Mesenchymal stem cell of Wharton's jelly (primary cell): ENCODE data around the genes ATP12A, PABPC3, NUP58 and ATP8A2.

GRCh38 chr13:24469456-24469870 is 43.1 kb downstream of the PARP4 start:
- CAGE, long polyA plus RNA = no peak

GRCh38 chr13:24498006-24498469 is 14.5 kb downstream of the PARP4 start:
- CAGE, long polyA plus RNA = no peak

GRCh38 chr13:24503159-24503656 is 9.4 kb downstream of the PARP4 start:
- CAGE, long polyA plus RNA = no peak

DNA sequence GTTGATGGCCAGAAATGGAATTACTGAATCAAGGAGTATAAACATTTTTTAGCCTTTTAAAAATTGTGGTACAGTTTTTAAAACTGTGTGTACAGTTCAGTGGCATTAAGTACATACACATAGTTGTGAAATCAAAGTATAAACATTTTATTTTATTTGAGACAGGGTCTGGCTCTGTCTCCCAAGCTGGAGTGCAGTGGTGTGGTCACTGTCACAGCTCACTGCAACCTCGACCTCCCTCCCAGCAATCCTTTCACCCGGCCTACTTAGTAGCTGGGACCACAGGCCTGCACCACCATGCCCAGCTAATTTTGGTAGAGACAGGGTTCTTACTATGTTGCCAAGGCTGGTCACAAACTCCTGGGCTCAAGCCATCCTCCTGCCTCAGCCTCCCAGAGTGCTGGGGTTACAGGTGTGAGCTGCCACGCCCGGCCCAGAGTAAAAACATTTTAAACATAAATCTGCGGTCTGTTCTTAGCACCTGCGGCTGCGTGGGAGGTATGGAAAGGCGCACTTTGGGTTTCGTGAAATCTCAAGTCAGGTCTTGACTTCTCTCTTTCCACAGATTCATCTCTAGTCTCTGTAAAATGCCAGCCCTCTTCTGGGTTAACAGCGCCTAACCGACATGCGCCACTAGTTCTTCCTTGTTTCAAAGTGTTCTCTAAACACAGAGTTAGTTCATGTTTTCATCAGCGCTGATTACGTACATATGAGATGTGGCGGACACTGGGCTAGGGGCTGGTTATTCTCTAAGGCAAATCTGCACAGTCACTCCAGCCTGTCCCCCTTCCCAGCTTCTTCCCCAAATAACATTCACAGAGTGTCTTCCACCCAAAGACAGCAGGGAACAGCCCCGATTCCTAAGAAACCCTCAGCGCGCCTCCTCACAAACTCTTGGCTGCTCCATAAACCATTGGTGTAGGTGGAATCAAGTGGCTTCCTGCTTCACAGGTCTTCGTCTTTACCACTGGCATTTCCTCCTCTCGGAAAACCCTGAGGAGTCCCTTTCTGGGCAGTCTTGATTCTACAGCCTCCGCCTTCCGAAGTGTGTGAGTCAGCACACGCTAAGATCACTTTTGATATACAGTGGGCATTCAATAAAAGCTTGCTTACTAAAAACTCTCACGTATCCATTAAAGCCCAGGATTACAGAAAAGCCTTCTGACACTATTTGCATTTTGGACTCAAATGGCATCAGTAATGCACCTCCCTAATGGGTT is 1.5 kb downstream of the PARP4 start:
- CAGE, long polyA plus RNA = no peak

- CAGE, long polyA plus RNA = no peak
These were observed at the start of gene ATP12A for GRCh38 chr13:24680203-24680901. ATP12A (plus strand) TSS chr13:24680408.

- CAGE, long polyA plus RNA = no peak
These were observed 3.0 kb upstream of the CENPJ start for GRCh38 chr13:24925564-24926212.

DNA sequence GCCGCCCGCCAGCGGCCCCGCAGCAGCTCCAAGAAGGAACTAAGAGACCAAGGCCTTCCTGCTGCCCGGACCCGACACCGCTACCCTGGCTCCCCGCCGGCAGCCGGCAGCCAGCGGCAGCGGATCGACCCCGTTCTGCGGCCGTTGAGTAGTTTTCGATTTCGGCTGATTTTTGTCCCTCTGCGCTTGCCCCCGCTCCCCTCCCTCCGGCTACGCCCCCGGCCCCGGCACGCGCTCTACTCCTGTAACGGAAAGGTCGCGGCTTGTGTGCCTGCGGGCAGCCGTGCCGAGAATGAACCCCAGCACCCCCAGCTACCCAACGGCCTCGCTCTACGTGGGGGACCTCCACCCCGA is at the start of gene PABPC3:
PABPC3 (plus strand) TSS at position 230 of the 354 bp plus-strand sequence.
- CAGE, long polyA plus RNA = no peak

DNA sequence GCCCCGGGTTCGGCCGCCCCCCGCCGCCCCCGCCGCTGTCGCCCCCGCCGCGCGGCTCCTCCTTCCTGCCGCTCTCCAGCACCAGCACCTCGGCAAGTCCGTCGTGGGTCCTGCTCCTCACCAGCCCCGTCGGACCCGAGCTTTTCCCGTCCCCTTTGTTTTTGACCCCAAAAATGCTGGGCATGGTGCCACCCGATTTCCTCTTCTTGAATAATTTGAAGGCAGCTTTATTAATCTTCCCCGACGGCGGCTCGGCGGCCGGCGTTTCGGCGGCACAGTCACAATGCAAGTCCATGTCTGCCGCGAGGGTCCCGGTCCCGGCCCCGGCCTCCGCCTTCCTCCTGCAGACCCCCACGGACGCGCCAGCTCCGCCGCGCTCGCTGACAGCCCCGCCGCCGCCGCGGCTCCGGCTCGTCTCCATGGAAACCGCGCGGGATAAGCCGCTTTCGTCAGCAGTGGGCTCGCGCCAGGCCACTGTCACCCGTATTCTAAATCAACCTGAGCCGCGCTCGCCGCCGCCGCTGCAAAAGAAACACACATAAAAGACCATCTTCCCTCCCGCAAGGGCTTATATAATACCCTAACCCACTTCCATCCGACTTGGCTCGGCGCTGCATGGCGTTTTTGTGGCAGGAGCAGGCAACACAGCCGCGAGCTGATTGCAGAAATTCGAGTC is 751 bp downstream of the AMER2 start:
- CAGE, long polyA plus RNA = no peak

GRCh38 chr13:25288846-25289485 is 1.7 kb upstream of the MTMR6 start:
- CAGE, long polyA plus RNA = no peak

DNA sequence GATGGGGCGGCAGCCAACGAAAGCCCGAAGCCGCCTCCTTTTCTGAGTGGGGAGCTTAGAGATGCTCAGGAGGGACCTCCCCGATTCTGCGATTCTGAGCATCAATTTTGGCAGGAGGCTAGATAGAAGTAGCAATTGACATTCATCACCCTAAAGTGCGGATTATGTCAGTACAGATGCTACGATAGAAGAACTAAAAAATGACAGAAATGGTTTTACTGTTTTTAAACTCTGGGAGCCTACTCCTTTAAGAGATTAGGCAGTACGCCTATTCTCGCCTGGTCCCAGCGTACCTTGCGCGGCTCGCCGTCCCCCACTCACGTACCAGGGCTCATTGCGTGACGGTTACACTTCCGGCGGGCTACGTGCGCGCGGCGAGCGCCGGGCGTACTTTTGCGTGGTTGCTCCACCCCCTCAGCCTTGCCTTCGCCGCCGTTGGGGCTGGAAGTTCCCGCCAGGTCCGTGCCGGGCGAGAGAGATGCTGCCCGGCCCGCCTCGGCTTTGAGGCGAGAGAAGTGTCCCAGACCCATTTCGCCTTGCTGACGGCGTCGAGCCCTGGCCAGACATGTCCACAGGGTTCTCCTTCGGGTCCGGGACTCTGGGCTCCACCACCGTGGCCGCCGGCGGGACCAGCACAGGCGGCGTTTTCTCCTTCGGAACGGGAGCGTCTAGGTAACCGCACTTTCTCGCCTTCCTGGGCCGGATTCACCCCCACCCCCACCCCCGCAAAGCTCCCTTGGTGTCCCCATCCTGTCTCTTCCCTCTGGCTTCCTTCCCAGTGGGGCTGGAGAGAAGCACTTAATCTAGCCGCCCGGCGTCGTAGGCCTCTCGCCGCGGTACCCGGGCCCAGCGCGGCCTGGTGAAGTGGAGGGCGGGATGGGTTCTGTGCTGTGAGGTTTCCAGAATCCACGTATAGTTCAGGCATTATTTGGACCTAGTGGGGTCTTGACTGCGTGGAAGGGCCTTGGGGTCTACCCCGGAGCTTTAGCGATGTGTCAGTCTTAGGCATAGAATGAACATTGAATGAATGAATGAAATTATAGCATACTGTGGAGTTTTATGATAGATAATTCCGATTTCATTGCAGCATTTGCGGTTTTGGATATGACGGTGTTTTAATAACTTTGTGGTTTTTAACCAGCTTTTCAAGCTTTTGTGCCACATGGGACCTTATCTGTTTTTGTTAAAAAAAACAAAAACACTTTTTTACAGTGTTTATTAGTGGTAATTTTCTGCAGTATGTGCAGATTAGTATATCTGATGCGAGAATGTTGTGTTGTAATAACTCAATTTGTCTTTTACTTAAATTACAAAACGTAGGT is at the start of gene NUP58:
NUP58 (plus strand) TSS at position 417 of the 1,322 bp plus-strand sequence.
- CAGE, long polyA plus RNA = no peak

DNA sequence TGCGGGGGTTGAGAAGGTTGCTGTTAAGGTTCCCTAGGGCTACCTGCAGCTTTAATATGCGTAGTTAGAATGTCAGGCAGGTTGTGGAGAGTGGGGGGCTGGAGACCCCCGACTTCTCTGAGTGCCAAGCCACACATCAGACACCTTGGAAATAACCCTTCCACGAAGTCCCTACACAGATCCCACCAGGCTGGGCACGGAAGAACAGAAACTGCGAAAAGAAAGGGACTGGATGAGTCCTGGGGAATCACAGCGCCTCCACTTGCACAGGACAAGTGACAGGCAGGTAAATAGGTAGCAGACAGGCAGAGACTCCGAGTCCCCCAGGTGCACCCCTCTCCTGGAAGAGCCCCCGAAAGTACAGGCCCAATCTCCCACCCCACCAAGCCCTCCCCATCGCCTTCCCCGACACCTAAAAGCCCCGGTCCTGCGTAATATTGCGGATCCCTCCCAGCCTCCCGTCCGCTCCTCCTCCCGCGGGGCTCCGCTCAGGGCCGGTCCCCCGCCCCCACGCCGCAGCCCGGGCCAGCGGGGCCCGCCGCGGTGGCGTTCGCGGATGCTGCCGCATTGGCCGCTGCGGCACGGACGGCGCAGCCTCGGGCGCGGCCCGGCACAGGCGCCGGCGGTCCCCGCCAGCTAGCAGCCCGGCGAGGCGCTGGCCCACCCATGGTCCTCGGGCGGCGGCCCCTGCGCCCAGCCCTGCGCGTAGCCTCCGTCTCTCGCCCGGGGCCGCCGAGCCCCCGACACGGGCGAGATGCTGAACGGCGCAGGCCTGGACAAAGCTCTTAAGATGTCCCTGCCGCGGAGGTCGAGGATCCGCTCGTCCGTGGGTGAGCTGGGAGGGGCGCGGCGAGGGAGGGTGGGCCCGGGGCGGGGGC is at the start of gene ATP8A2:
ATP8A2 (plus strand) TSS at position 516 of the 878 bp plus-strand sequence.
- CAGE, long polyA plus RNA = no peak

DNA sequence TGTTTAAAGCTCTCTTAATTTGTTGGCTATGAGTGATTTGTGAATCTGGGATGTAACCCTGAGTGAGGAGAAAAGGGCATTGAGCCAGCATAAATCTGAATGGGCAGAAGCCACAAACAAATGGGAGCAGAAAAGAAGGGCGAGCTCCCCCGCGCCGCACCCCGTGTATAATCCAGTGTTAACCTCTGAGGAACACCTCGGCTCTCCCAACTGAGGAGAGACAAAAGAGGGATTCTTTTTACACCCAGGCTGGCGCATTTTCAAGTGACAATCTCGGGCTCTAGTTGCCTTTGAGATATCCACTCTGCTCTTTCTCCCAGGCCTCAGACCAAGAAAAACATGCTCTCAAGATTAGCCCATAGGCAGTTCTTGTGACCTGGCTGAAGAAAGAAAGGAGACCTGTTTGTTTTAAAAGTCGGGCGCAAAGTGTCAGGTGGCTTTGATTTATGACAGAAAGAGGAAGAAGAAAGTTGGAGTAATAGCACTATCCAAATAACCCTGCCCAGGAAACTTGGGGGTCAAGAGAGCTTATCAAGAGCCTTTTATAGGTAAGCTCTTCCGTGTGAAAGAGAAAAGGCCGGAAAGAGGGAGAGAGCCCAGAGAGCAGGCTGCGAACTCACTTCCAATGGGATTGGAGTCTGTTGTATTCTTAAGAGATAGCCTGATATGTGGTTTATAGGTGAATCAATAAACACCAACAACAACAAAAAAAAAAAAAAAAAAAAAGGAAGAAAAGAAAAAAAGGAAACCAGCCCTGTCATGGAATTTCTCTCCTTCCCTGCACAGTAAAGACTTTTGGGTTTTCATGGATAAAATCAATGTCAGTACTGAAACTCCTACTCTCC is 27.2 kb downstream of the SHISA2 start:
- CAGE, long polyA plus RNA = no peak

DNA sequence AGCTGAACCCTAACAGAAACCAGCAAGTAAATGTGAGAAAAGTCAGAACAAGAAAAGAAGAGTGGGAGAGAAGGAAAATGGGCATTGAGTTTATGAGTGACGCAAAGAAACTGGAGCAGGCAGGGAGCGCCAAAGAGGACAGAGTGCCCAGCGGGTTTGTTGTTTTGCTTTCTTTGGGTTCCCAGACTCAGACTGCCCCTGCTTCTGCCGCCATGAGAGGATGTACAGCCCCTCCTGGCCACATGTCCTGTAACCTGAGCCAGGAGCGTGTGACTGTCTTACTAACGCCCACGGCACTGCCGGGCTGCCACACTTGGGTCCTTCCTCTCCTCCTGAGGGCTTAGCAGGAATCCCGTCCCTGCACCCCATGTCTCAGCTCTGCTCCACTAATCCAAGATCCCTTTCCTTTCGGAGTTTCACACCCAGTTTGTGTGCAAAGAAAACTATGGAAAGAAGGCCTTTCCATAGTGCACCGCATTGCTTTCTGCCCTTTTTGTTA is 80.5 kb downstream of the GPR12 start:
- CAGE, long polyA plus RNA = no peak

GRCh38 chr13:26964569-26965408 is 204.2 kb upstream of the GPR12 start:
- CAGE, long polyA plus RNA = no peak

DNA sequence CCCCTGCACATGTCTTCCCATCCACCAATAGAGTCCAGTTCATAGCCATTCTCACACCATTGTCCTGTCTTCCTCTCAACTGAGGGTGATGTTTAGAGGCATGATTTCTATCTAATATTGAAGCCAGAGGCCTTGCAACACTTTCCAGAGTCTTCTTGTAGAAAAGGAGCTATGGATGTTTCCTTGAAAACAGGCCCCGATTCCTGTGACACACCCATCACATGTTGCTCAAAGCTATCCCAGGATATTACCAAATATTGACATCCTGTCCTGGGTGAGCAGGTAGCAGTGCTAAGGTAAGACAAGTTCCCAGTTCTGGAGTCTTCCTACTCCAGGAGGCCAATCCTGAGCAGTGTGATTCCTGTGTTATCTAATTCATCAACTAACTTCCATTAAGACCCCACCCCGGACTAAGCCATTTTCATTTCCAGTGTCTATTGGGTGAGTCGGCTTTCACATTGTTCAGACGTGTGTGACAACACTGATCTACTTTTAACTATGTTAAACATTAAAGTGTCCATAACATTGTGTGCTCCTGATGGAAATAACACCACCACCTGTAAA is 201.1 kb downstream of the USP12 start:
- CAGE, long polyA plus RNA = no peak

DNA sequence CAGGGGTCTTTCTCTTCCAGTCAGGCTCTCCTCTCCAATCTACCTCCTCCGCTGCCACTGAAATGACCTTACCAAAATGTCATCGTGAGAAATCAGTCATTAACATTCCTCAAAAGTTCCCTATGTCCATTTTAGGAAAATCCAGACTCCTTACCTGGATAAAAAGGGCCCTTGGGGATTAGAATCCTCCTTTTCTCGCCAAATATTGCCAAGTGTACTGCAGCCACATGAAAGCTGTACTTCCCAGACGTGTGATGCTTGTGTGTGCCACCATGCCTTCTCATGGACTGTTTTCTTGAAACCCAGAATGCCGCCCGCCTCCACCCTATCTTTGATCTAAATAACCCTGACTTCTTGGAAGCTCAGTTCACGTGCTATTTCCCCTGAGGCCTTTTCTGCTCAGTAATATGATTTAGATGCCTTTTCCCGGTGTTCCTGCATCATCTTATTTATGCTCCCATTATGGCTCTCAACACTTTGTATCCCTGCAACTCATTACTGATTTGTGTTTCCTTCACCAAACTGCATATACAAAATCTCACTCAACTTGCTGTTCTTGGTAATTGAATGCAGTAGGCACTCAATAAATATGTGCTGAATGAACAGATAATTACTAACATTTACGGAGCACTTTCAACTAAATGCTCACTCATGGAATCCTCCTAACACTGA is 116.1 kb downstream of the USP12 start:
- CAGE, long polyA plus RNA = no peak

GRCh38 chr13:27137590-27138235 is 33.9 kb downstream of the USP12 start:
- CAGE, long polyA plus RNA = no peak

- CAGE, long polyA plus RNA = no peak
These were observed 29.1 kb downstream of the USP12 start for GRCh38 chr13:27142444-27142924.

GRCh38 chr13:27153836-27154299 is 17.7 kb downstream of the USP12 start:
- CAGE, long polyA plus RNA = no peak

- CAGE, long polyA plus RNA = no peak
These were observed 28.1 kb downstream of the RASL11A start for GRCh38 chr13:27298795-27299050.